Liver (tissue), 9 donors: ENCODE data around the genes VBP1 and F8A3.

DNA sequence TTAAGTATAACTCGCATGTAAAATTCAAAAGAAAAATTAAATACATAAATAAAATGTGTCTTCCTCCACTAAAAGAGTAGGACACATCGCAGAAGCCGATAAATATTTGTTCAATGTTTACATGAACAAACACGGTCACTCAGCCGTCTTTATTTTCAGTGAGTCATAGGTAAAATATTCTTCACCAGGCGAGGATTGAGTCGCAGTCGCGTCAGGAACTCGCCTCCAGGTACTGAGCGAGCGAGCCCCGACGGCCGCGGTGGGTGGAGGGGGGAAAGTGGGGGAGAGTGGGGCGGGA is 243 bp upstream of the FUNDC2 start:
- PRO-cap, 5 experiments: peak in 4 of 5 experiments; most common plus-strand start position 205 of the sequence (in 2); most common minus-strand start position 234 of the sequence (in 3)
- RAMPAGE, long total RNA, 2 experiments: no peak in any of the 2 experiments
- RRBS: no CpG with 5 or more reads among the region's 17 CpGs

GRCh38 chrX:155068037-155068544 is 2.8 kb downstream of the CMC4 start:
- PRO-cap, 5 experiments: peak in 2 of 5 experiments; most common plus-strand start chrX:155068434 (in 1); most common minus-strand start chrX:155068298 (in 1)
- RAMPAGE, long total RNA, 2 experiments: no peak in any of the 2 experiments
- RRBS: no CpG with 5 or more reads among the region's 2 CpGs

DNA sequence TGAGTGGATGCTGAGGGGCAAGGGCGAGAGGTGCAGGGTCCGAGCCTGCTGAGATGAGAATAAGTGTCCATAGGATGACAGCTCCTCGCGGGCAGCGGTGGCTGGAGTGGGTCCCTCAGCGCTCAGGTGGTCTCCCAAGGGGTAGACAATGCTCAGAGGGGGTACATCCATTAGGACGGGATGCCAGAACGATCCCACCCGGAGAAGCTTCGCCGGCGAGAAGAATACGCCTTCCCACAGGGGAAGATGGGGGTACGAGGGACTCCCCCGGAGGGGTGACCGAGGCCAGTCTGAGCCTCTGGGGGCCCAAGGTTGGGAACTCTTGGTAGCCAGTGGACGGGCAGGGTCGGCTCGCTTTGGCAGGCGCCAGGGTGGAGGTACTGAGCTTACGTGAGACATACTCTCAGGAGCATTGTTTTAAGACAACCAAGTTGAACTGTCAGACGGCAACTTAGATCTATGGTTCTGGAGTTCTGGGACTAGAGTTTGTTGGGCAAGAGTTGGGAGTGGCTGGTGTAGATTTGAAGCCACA is 15.8 kb downstream of the BRCC3 start:
- PRO-cap, 5 experiments: no peak in any of the 5 experiments
- RAMPAGE, long total RNA, 2 experiments: no peak in any of the 2 experiments
- RRBS: 91% methylated on average over 5 of the region's 22 CpGs

- PRO-cap, 5 experiments: no peak in any of the 5 experiments
- RAMPAGE, long total RNA, 2 experiments: start-site peak on the minus strand in 1 of 2 experiments, at chrX:155147723-155147765 at its widest, 18 reads per replicate
- RRBS: no CpG with 5 or more reads among the region's 6 CpGs
Observed at GRCh38 chrX:155147521-155147949, 68.7 kb upstream of the VBP1 start.

DNA sequence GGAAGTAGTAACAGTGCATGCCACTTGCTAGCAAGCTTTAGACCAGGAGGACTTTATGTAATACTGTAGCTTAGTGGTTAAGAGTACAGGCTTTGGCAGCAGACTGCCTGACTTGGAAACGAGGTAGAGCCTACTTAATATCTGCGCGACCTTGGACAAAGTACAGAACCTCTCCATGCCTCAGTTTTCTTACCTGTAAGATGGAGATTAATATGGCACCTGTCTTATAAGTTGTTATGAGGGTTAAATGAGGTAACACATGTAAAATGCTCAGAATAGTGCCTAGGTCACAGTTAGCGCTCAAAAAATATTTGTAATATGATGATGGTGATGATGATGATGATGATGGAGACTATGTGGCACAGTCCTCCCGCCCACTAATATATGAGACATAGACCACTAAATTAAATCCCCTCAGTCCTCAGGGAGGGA is 27.3 kb upstream of the VBP1 start:
- PRO-cap, 5 experiments: no peak in any of the 5 experiments
- RAMPAGE, long total RNA, 2 experiments: no peak in any of the 2 experiments
- RRBS: no CpG with 5 or more reads among the region's 5 CpGs

GRCh38 chrX:155215850-155216625 is at the start of gene VBP1:
TSS of gene VBP1 (plus strand) at chrX:155216460.
- PRO-cap, 5 experiments: peak in 5 of 5 experiments; most common plus-strand start chrX:155216460 (in 4); most common minus-strand start chrX:155216281 (in 3)
- RAMPAGE, long total RNA, 2 experiments: start-site peak on the plus strand in 2 of 2 experiments, at chrX:155216453-155216480 at its widest, 82 to 361 reads per replicate
- RRBS: no CpG with 5 or more reads among the region's 38 CpGs

GRCh38 chrX:155458484-155458971 is at the start of gene F8A3:
TSS of gene F8A3 (minus strand) at chrX:155458620.
- PRO-cap, 5 experiments: no peak in any of the 5 experiments
- RAMPAGE, long total RNA, 2 experiments: no peak in any of the 2 experiments
- RRBS: no CpG with 5 or more reads among the region's 51 CpGs

GRCh38 chrX:155641811-155642250 is 29.1 kb upstream of the TMLHE start:
- PRO-cap, 5 experiments: no peak in any of the 5 experiments
- RAMPAGE, long total RNA, 2 experiments: no peak in any of the 2 experiments
- RRBS: no CpG with 5 or more reads among the region's 3 CpGs

GRCh38 chrX:155874726-155875258 is 6.4 kb upstream of the VAMP7 start:
- PRO-cap, 5 experiments: no peak in any of the 5 experiments
- RAMPAGE, long total RNA, 2 experiments: no peak in any of the 2 experiments
- RRBS: no CpG with 5 or more reads among the region's 17 CpGs